Prostate gland (tissue), 2 donors: Measurements from ENCODE around the genes FGD4 and LRRK2.

- PRO-cap: no peak
- RAMPAGE, long total RNA, 2 experiments: no peak in any of the 2 experiments
Observed at GRCh38 chr12:31985183-31986165, 26.3 kb downstream of the RESF1 start.

- PRO-cap: no peak
- RAMPAGE, long total RNA, 2 experiments: no peak in any of the 2 experiments
Observed at GRCh38 chr12:32107670-32108311, 1.1 kb downstream of the BICD1 start.

- PRO-cap: bidirectional peak, plus-strand start at chr12:32399545, minus-strand start at chr12:32399239
- RAMPAGE, long total RNA, 2 experiments: start-site peak on the plus strand in 2 of 2 experiments, at chr12:32399514-32399898 at its widest, 35 to 178 reads per replicate
Observed at GRCh38 chr12:32399134-32399966, at the start of gene FGD4. FGD4 (plus strand) TSS chr12:32399558.

DNA sequence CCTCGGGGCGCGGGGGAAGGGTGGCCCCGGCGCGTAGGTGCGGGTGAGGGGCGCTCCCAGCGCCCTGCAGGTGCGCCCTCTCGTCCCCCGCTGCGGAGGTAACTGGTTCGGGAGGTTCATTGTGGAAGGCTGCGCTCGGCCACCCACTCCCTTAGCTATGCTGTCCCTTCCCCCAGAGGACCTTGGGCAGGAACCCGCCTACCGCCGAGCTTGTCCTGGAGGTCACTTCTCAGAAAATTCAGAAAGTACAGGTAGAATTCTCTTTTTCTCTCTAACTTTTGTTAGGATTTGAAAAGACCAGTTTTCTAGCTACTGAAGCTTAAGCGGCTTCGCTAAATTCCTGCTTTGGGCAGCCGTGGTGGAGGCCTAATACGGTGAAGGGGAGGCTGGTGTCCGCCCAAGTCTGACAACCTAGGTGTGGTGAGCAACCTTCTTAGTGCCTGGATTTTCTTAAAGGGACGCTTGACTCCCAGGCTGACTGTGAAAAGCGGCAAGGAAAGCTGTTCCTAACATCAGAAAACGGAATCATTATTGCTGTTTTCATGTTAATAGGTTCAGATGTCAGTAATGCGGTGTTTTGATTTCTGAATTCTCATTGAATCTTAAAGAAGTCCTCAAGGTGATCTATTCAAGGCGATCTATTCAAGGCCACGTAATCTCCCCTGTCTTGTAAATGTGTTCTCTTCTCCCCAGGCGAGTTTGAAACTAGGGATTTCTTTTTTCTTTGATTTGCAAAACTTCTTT, 781 bp downstream of the FGD4 start:
- PRO-cap: bidirectional peak, plus-strand start at position 105 of the sequence, minus-strand start at position 100 of the sequence; unidirectional peak, minus-strand start at position 408 of the sequence
- RAMPAGE, long total RNA, 2 experiments: no peak in any of the 2 experiments

GRCh38 chr12:32411556-32412178, 12.3 kb downstream of the FGD4 start:
- PRO-cap: no peak
- RAMPAGE, long total RNA, 2 experiments: no peak in any of the 2 experiments

- PRO-cap: no peak
- RAMPAGE, long total RNA, 2 experiments: no peak in any of the 2 experiments
Observed at GRCh38 chr12:32454860-32455481, 55.6 kb downstream of the FGD4 start.

DNA sequence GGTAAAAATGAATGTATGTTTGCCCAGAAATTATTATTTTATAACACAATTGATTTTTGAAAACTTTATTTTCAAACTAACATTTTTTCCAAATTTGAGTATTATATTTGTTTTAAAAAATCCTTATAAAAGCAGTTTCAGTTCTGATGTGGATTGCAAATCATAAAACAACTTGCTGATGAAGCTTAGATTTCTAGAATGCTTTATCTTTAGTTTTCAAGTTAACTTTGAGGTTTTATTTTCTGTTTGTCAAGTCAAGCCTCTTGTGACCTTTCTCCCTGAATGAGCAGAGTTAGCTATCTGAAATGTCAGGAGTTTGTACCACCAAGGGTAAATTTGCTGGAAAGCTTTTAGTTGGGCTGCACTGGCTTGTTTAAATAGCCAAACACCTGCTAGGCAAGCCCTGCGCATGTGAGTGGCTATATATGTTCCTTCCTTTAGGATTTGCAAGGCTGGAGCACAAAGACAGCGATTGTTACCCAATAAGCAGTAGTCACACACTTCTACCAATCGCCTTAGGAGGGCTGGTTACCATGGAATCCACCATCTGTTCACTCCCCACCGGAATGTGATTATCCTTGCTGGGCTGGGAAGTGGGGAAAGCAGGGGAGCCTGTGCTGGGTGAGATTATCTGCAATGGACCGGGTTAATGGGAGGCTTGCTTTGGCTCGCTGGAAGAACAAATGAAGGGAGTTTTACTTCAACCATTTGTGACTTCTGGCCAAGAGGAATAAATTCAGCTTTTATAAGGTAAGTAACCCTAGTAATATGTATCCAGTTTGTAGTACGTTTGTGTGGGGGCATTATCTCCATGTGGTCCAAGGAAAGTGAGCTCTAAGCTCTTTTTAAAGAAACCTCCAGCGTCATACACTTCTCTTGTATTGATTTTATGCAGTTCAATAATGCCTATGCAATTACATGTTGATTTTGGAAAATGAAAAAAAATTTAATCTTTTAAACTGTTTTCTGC, 102.5 kb downstream of the FGD4 start:
- PRO-cap: no peak
- RAMPAGE, long total RNA, 2 experiments: start-site peak on the plus strand in 1 of 2 experiments, centred at position 598 of the sequence, 119 reads per replicate

DNA sequence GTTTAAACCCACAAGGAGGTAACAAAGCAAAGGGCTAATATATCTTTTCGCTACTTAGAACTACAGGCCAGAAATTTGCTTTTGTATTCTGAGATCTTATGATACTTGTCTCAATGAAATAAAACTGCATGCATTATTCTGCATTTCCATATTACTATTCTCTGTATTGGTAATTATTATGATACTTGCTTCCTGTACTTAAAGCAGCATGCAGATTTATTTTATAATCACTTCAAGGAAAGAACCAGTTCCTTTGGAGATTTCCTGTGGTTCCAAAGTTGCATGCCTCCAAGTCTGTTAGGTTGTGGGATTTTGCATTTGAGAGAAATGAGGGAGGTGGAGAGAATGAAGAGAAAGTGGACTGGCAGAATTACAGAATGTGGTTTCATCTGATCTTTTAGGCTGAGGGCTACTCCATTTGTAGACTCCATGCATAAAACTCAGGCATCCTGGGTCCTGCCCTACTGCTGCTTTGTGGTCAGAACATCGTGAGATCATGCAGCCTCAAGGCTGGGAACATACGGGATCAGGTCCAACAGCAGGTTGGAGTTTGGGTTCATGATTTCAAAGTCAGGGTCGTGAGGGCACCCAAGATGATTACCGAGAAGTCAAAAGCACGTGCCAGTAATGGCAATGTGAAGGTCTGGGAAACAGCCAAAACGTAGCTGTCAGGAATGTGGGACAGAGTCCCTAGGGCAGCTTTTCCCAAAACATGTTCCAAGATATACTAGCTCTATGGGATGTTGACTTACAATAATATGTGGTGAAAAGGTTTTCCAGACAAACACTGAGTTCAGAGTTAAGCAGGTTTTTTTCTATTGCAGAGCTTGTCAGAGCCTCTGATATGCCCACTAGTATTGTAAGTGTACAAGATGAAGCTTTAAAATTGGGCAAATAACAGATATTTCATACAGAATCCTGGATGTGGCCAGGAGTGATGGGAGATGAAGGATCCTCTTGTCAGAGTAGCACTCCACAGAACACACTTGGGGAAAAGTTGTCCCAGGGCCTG, 130.5 kb upstream of the DNM1L start:
- PRO-cap: no peak
- RAMPAGE, long total RNA, 2 experiments: no peak in any of the 2 experiments

DNA sequence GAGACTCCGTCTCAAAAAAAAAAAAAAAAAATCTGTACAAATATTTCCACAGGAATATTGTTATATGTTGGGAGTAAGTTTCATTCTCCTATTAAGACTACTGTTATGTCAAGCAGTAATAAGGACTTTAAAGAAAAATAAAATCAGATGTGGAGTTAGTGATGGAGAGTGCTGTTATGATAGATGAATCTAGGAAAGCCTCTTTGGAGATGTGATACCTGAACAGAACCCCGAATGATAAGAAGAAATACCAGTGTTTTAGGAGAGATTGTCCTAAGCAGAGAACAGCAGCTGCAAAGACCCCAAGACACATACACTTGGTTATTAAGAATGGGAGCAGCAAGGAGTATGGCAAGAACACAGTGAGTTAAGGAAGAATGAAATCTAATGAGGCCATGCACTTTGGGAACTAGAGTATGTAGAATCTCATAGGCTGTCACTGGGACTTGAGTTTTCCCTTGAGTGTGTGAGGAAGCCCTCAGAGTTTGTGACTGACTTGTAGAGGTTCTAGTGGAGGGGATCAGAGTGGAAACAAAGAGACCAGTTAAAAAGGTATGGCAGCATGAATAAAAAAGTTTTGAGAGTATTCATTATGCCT, 98.1 kb upstream of the DNM1L start:
- PRO-cap: no peak
- RAMPAGE, long total RNA, 2 experiments: no peak in any of the 2 experiments

GRCh38 chr12:32727100-32727957, 28.4 kb downstream of the YARS2 start:
- PRO-cap: unidirectional peak, minus-strand start at chr12:32727507
- RAMPAGE, long total RNA, 2 experiments: no peak in any of the 2 experiments

DNA sequence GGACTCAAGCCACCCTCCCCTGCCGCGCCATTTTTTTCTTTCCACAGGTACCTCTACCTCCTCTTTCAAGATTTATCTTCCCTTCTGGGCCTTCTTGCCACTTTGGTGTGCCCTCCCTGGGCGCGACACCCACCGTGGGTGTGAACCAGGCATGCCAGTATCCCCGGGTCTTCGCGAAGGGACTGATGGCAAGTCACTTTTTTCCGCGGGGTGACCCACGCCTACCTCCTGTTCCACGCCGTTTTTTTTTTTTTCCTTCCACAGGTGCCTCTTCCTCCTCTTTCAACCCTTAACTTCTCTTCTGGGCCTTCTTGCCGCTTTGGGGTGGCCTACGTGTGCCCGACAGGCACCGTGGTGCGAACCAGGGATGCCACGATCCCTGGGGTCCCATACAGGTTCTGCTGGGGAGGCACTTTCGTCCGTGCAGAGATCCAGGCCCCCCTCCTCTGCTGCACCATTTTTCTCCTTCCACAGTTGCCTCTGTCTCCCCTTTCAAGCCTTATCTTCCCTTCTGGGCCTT, 289.4 kb downstream of the ALG10 start:
- PRO-cap: no peak
- RAMPAGE, long total RNA, 2 experiments: no peak in any of the 2 experiments

GRCh38 chr12:37468916-37469134, 847.7 kb upstream of the ALG10B start:
- PRO-cap: no peak
- RAMPAGE, long total RNA, 2 experiments: no peak in any of the 2 experiments

- PRO-cap: no peak
- RAMPAGE, long total RNA, 2 experiments: no peak in any of the 2 experiments
Observed at GRCh38 chr12:38317180-38317619, 626 bp downstream of the ALG10B start.

DNA sequence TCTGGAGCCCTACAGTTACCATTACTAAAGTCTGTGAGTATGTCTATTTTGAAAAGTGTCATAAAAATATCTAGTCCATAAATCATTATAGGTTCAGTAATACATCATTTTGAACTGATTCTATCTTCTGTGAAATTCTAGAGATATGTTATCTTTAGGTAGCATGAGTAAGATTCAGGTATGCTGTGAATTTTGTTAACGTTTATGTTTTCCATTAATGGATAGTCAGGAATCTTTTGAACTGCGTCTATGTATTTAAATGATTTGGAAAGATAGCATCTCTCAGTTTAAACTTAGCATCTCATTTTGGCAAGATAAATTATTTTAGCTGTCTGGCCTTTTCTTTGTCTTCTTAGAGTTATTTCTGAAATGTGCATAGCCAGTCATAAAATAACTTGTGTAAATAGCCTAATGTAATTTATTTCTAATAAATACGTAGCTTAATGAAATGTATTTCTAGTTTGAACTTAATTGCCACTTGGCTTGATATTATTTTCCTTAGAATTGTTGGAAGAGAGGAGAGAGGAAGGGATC, 8.4 kb downstream of the ALG10B start:
- PRO-cap: no peak
- RAMPAGE, long total RNA, 2 experiments: no peak in any of the 2 experiments

- PRO-cap: no peak
- RAMPAGE, long total RNA, 2 experiments: no peak in any of the 2 experiments
Observed at GRCh38 chr12:39340818-39341205, 102.1 kb downstream of the KIF21A start.

- PRO-cap: no peak
- RAMPAGE, long total RNA, 2 experiments: no peak in any of the 2 experiments
Observed at GRCh38 chr12:40023063-40023823, 82.6 kb downstream of the SLC2A13 start.

GRCh38 chr12:40107498-40107895, 1.6 kb upstream of the SLC2A13 start:
- PRO-cap: bidirectional peak, plus-strand start at chr12:40107645, minus-strand start at chr12:40107628
- RAMPAGE, long total RNA, 2 experiments: no peak in any of the 2 experiments

DNA sequence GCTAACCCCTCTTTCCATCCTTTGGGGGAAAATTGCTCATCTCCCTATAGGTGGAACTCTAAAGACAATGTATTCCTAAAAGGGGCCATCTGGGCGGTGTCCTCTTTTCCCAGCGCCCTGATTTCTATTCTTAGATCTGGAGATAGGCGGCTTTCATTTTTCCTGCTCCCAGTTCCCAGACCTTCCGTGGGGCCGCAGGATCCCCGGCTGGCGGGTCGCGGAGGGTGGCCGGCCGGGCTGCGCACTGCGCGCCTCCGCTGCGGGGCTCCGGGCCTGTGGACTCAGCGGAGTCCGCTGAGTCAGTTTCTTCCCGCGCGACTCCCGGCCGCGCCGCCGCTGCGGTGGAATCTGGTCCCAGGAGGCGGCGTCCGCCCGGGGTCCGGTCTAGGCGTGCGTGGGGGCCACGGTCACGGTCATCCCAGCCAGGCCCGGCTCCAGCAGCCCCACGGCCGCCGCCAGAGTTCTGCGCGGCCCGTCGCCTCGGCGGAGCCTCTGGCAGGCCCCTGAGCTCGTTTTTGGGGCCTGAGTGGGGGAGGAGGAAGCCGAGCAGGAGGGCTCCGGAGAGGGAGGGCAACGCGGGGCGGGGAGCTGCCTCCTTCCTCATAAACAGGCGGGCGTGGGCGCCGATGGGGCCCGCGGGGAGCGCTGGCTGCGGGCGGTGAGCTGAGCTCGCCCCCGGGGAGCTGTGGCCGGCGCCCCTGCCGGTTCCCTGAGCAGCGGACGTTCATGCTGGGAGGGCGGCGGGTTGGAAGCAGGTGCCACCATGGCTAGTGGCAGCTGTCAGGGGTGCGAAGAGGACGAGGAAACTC, at the start of gene LRRK2:
Gene LRRK2 (plus strand): TSS at position 629 of the 809 bp plus-strand sequence.
- PRO-cap: bidirectional peak, plus-strand start at position 302 of the sequence, minus-strand start at position 321 of the sequence; bidirectional peak, plus-strand start at position 603 of the sequence, minus-strand start at position 494 of the sequence
- RAMPAGE, long total RNA, 2 experiments: no peak in any of the 2 experiments

- PRO-cap: no peak
- RAMPAGE, long total RNA, 2 experiments: no peak in any of the 2 experiments
Observed at GRCh38 chr12:40243390-40243726, 18.6 kb downstream of the LRRK2 start.

- PRO-cap: no peak
- RAMPAGE, long total RNA, 2 experiments: no peak in any of the 2 experiments
Observed at GRCh38 chr12:40321897-40322555, 97.2 kb downstream of the LRRK2 start.